Bronchus fibroblast of lung (primary cell): ENCODE measurements around a stretch of chr3.

GRCh38 chr3:12328288-12329033 lies 39.6 kb downstream of the PPARG start:
- RAMPAGE, long total RNA: no peak

- RAMPAGE, long total RNA: no peak
These were observed 24.2 kb downstream of the TSEN2 start for GRCh38 chr3:12508196-12509187.

DNA sequence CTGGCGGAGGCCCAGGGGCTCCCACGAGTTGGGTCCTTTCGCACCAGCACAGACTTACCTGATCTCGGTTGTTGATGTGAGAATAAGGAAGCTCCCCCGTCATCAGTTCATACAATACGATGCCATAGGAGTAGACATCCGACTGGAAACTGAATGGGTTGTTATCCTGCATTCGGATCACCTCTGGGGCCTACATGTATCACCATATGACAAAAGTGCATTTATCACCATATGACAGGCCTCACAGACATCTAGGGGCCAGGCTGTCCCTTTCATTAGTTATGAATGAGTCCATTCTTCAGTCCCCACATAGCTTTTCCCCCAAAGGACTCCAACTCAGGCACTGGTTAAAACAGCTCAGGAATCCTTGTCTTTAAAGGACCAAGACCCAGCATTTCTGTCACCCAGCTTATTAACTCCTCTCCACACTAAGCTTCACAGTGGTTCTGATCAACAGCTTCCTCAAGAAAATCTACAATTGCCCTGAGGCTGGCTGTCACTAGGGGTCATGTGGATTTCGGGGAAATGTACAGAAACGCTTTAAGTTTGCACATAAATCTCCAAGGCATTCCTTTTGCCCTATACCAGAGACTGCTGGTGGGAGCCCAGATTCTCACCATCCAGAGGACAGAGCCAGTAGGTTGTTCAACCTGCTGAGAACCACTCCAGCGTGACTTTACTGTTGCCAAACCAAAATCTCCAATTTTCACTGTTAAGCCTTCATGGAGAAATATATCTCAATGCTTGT lies 28.4 kb downstream of the MKRN2 start:
- RAMPAGE, long total RNA: no peak

GRCh38 chr3:12757985-12758512 lies 1.0 kb downstream of the TMEM40 start:
- RAMPAGE, long total RNA: no peak

- RAMPAGE, long total RNA: no peak
These were observed 5.7 kb downstream of the RPL32 start for GRCh38 chr3:12835319-12836361.

GRCh38 chr3:12895122-12895797 lies 53.9 kb upstream of the RPL32 start:
- RAMPAGE, long total RNA: no peak

DNA sequence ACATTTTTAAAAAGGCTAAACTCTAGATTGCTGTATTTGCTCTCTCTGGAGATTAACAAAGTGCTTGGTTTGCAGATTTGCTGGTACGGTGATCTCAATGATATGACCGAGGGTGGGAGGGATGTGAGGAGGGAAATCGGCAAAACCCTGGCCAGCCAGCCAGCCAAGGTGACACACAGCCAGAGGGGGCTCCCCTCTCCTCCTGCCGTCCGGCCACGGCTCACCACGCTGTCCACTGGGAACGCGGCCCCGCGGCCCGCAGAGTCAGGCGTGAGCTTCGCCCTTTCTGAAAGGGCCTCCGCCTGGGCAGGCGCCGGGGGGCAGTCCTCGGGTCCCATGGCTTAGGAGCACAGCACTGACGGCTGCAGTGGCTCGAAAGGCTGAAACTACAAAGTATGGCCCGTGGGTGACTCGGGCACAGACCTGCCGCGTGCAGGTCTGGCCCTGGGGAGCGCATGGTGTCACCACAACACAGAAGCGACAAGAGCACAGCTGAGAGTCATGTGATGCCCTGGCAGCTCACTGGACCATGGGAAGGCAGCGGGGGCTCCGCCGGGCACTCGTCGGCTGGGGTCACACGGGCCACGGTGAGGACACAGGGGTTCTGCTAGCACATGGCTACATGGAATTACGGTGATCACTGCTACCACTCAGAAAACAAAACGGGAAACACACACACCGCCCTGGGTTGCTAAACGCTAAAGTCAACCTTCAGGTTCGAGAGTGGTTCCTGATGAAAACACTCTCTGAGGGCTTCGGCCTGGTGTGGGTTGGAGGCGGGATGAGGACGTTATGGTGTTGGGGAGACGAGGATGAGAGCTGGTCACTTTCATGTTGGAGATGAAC lies 57.9 kb upstream of the RPL32 start:
- RAMPAGE, long total RNA: no peak

- RAMPAGE, long total RNA: no peak
These were observed 71.6 kb upstream of the RPL32 start for GRCh38 chr3:12913095-12913310.

- RAMPAGE, long total RNA: no peak
These were observed 83.2 kb upstream of the RPL32 start for GRCh38 chr3:12924555-12924924.

- RAMPAGE, long total RNA: no peak
These were observed 85.3 kb upstream of the RPL32 start for GRCh38 chr3:12926570-12927076.

- RAMPAGE, long total RNA: no peak
These were observed 94.7 kb upstream of the RPL32 start for GRCh38 chr3:12935697-12936764.

- RAMPAGE, long total RNA: no peak
These were observed 115.7 kb upstream of the RPL32 start for GRCh38 chr3:12956910-12957645.

GRCh38 chr3:12961475-12962145 lies 111.6 kb downstream of the IQSEC1 start:
- RAMPAGE, long total RNA: no peak

- RAMPAGE, long total RNA: no peak
These were observed 97.2 kb downstream of the IQSEC1 start for GRCh38 chr3:12976034-12976421.

DNA sequence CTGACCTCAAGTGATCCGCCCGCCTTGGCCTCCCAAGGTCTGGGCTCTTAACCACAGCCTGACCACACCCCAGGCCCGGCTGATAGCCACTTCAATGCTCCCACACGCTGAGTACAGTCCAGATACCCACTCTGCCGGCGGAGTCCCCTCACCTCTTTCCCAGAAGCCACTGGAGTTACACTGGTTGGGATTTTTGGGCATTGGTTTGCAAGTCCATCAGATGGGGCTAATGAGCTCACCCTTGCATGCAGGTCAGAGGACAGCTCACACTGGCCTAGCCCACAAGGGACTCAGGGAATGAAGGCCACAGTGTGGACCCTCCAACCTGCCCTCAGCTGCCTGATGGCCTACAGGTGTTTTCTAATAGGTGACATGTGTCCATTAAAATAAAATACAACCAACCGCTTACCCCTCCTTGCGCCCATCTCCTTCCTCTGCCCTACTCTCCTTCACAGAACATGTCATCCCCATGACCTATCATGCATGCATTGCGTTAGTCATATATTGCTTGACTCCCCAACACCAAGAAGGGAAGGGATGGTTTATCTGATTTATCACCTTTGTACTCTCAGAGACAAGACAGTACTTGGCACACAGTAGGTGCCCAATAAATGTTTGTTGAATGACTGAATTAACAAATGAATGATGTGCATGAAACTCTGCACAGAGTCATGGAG lies 59.9 kb downstream of the IQSEC1 start:
- RAMPAGE, long total RNA: no peak

- RAMPAGE, long total RNA: no peak
These were observed 57.9 kb downstream of the IQSEC1 start for GRCh38 chr3:13015151-13015837.

DNA sequence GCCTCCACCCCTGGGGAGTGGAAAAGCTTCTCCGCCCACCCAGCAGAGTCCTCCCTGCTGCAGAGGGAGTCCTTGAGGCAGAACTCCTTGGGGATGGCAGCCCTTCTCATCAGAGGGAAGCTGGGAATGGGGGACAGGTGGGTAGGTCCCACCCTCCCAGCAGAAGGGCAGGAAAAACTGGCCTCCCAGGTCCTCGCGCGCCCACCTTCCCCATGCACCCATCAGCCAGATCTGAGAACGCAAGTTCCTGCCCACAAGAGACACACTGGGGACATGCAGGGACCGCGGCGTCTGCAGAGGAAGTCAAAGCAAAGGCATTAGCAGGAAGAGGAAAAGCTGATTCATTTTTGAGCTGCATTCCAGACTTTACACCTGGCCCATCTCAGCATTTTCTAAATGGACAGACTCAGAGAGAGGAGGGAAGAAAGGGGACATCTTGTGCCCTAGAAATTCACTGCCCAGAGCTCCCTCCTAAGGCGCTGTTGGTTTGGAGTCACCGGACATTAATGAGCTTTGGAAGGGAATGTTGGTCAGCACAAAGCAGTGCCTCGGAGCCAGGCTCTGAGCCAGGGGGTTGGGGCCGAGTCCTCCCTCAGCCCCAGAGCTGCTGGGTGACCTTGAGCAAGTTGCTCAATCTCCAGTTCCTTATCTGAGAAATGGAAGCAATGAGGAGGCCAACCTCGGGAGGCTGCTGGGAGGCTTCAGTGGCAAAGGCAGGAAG lies 150.3 kb upstream of the IQSEC1 start:
- RAMPAGE, long total RNA: no peak

DNA sequence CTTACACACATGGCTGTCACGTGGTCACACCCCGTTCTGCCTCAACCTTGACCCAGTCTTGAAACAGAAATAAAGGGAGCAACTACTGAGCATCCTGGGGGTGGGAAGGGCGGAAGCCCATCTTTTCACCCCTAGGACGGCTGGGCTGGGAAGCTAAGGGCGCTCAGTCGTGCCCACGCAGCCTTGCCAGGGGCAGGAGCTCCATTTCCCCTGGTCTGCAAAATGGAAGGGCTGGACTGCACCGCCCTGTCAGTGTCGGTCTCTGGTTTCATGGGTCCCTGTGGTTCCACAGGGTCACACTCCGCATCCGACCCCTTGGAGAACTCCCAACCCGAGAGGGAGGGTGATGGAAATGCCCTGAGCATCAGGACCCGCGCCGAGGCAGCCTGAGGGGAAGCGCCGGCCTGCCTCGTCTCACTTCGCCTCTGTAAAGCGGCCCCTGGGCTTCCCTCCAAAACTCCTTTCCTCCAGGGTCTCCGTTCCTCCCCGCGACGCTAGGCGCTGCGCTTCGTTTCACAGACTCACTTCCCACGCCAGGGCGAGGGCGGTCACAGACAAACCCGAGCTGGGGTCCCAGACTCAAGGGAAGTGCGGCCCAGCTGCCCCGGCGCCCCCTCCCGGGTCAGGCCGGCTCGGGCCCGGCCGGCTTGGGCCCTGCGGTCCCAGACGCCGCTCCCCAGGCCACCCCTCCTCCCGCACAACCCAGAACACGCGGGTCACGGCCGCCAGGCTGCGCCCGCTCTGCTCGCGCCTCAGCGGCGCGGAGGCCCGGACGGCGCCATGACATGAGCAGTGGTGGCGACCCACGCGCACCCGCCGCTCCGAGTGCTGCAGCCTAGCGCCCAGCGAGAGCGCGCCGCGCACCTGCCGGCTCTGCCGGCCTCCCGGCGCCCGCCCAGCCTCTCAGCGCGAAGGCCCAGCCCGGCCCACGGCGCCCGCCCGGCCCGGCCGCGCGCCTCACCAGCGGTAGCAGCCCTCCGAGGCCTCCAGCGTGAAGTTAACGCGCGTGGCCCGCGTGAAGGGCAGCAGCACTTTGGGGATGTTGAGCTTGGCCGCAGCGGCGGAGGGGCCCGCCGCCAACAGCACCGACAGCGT lies 676 bp downstream of the NUP210 start:
- RAMPAGE, long total RNA: no peak

DNA sequence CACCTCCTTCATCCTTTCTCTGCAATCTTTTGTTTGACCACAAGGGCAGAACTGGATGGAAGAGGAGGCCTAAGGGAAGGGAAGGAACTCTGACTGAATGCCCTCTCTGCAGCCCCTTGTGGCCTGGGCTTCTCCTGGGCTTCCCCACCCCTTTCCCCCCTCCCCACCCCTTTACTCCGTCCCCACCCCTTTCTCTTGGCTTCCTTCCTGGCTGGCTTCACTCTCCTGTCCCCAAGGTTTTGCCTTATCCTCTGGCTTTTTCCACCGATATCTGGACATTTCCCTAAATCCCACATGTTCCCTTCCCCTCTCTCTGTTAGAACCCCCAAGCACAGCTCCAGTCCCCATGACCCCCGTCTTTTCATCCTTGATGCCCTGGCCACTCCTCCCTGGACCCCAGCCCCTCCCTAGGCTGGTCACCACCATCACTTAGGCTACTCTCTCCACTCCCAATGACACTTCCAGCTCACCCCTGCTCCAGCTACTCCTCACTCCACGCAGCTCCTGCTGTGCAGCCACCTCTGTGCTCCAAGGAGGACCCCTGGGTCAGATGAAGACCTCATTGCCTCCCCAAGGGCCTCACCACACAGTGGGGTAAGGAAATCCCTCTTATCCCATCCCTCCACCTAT lies 20.2 kb upstream of the FBLN2 start:
- RAMPAGE, long total RNA: no peak

GRCh38 chr3:13621651-13622210 lies 72.8 kb downstream of the FBLN2 start:
- RAMPAGE, long total RNA: no peak